OCI-LY7 (cell line): ENCODE data around the genes EPHB1, MSL2 and CLDN18.

- PRO-cap: no peak
- RAMPAGE, long total RNA: no peak
Measured at GRCh38 chr3:133776481-133776808, 29.2 kb upstream of the SRPRB start.

GRCh38 chr3:133933984-133934886, 38.6 kb upstream of the RAB6B start:
- PRO-cap: no peak
- RAMPAGE, long total RNA: no peak

DNA sequence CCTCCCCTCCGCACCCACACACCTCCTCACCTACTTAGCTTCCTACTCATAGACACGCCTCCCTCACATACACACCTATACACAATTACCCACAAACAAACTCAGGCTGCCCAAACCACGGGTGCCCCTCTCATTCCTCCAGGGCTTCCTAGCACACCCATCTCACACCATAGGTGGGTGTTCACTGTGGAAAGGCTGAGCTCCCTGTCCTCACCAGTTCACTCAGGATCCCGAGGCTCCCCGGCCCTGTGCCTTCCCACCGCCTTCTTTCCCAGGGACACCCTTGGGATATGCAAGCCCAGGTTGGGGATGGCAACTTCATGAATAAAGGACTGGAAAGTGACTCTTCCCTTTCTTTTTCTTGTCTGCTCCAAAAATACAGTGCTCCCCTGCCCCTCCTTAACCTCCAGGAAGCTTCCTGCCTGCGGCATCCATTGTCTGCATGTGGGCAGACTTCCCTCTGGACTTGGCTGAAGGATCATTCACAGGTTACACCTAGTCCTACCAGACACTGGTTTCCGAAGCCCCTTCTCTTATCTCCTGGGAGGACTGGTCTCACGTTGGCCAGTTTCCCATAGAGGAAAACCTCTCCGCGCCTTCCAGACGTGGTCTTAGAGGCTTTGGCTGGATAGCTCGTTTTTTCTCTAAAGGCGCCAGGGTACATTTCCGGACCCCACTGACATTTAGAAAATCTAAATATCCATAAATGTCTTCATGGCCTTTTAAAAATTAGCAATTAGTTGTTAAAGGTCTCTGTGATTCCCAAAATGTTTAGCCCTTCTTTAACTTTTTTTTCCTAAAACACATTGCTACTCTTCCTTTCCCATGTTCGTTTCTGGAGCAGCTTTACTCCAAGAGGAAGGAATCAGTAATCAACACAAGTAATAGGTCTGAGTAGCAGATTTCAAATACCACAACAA, 61.3 kb downstream of the SLCO2A1 start:
- PRO-cap: no peak
- RAMPAGE, long total RNA: no peak

- PRO-cap: no peak
- RAMPAGE, long total RNA: no peak
Measured at GRCh38 chr3:134052340-134052657, 22.6 kb upstream of the SLCO2A1 start.

DNA sequence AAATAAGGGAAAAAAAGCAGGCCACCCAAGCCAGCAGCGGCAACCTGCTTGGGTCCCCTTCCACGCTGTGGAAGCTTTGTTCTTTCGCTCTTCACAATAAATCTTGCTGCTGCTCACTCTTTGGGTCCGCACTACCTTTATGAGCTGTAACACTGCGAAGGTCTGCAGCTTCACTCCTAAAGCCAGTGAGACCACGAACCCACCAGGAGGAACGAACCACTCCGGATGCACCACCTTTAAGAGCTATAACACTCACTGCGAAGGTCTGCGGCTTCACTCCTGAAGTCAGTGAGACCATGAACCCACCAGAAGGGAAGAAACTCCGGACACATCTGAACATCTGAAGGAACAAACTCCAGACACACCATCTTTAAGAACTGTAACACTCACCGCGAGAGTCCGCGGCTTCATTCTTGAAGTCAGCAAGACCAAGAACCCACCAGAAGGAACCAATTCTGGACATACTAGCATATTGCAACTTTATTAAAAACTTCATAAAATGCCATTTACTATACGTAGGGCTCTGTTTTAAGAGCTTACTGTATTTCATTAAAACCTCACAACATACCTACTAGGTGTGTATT, 50.5 kb downstream of the RYK start:
- PRO-cap: no peak
- RAMPAGE, long total RNA: no peak

- PRO-cap: no peak
- RAMPAGE, long total RNA: no peak
Measured at GRCh38 chr3:134231722-134232735, 18.6 kb downstream of the RYK start.

DNA sequence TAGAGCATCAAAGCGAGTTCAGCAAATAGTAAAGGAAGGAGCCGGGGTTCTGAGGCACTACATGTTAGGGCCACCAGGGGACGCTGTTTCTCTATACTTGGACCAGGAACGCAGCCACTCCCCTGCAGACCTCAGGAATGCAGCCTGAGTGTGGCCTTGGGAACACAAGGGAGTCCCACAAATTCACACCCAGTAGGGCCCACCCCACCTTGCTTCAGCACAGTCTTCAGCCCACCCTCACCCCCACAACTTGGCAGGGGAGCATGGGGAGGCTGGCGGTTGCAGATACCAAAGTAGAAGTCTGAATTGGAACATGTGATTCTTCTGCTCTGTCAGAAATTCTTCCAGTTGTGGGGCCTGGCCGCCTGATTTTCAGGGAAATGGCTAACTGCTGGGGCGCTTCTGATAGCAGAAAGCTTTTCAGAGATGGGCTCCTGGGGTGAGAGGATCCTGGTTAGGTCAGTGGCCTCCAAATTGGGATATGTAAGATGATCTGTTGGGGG, 57.9 kb upstream of the RYK start:
- PRO-cap: no peak
- RAMPAGE, long total RNA: no peak

DNA sequence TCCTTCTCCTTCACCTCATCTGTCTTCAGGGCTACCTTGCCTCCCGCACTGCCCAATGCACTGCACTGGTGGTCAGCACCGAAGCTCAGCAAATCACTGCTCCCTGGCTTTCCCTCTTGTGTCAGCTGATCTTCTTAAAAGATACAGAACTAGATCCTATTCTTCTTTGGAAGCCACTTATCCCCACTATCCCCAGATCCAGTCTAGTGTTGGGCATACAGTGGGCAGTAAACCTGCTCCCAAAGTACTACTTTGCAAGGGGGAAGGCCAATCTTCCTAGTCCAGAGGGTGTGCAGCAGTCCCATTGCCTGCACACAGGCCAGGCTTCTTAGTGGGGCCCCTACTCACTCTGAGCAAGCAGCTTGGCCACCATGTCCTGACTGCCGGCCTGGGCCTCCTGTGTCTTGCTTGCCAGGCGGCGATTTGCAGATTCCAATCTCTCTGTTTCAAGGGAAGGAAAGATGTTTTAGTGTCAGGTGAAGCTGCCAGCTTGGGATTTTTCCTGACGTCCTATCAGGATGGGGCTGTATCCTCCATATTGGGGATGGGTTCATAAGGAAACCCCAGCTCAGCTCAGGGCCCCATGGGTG, 8.7 kb downstream of the AMOTL2 start:
- PRO-cap: no peak
- RAMPAGE, long total RNA: no peak

DNA sequence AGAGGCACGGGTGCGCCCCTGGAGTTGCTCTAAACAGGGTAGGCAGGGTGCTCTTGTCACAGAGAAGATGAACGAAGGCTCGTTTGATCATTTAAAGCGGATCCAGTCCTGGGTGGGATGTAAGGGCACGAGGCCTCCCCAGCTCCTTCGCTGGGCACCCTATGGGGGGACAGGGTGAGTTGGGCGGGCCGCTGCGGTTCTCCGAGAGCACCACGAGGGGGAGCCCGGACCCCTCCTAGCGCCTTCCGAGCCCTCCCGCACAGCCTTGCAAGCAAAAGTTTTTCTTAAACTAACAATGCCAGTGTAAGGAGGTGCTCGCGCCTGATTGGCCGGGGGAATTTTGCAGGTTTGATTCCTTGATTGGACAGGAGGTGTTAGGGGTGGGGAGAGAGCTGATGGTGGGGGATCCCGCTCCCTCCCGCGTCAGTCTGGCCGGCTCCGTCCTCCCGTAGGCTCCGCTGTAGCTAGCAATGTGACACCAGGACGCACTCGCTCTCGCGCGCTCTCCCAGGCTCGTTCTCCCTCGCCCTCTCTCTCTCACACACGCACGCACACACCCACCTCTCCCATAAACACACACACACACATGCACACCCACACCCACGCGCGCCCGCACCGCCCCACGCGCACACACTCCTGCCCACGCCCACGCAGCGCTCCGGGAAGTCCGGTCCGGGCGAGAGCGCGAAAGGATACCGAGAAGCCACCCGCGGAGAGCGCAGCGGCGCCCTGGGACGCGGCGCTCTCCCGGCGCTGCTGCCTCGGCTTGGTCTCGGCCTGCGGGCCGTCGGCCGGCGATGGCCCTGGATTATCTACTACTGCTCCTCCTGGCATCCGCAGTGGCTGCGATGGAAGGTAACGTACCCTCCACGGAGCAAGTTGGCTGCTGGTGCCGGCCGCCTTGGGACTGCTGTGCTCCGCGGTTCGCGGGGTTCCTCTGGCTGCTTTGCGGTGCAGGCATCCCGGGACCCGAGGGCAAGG, at the start of gene EPHB1:
Gene EPHB1, plus strand, starts transcription at position 426 of the 981 bp plus-strand sequence.
- PRO-cap: no peak
- RAMPAGE, long total RNA: no peak

- PRO-cap: no peak
- RAMPAGE, long total RNA: no peak
Measured at GRCh38 chr3:135030383-135031454, 235.7 kb downstream of the EPHB1 start.

GRCh38 chr3:135143305-135144102, 348.4 kb downstream of the EPHB1 start:
- PRO-cap: no peak
- RAMPAGE, long total RNA: no peak

DNA sequence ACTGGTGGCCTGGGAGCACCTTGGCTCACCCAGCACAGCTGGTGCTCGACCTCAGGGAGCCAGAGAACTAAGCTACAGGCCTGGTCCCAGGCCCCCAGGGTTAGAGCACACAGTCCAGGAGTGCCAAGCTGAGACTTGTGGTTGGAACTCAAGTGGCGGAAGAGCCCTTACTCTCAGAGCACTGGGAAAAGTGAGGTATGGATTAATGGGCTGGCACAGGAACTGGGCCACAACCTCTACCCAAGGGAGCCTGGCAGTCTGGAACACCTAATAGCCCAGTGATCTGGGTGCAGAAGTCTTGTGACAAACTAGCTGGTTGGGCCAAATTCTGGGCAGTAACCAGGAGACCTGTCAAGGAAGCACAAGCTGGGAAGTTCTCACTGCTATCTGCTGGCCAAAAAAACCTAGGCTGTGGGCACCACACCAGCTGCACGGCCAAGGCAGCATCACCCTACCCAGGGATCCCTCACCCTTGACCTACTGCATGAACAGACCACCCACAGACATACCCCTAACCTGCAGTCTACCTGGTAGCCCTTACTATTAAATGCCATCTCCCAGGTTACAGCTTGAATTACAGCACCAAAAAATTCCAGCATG, 79.8 kb downstream of the PPP2R3A start:
- PRO-cap: no peak
- RAMPAGE, long total RNA: no peak

- PRO-cap: no peak
- RAMPAGE, long total RNA: no peak
Measured at GRCh38 chr3:136070679-136071223, 105.2 kb downstream of the PPP2R3A start.

DNA sequence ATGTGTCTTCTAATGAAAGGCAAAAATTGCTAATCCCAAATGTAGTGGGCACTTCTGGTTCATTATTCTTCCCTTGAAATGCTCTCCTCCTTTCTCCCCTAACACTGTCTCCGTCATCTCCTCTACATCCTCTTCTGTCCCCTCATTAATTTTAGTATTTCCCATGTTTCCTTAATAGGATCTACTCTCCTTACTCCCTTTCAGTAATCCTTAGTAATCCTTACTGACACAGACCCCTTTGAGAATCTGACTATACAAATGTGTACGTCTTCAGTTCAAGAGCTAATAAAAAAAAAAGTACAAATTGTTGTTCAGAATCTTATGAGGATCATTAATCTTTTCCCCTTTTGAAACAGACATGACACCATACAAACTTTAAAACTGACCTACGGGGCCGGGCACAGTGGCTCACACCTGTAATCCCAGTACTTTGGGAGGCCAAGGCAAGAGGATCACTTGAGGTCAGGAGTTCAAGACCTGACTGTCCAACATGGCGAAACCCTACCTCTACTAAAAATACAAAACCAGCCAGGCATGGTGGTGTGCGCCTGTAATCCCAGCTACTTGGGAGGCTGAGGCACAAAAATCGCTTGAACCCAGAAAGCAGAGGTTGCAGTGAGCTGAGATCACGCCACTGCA, 23.5 kb downstream of the MSL2 start:
- PRO-cap: no peak
- RAMPAGE, long total RNA: no peak

GRCh38 chr3:136195834-136196684, at the start of gene MSL2:
MSL2 (minus strand) TSS chr3:136196335.
- PRO-cap: bidirectional peak, plus-strand start at chr3:136195991, minus-strand start at chr3:136195744; bidirectional peak, plus-strand start at chr3:136196614, minus-strand start at chr3:136196316
- RAMPAGE, long total RNA: no peak

DNA sequence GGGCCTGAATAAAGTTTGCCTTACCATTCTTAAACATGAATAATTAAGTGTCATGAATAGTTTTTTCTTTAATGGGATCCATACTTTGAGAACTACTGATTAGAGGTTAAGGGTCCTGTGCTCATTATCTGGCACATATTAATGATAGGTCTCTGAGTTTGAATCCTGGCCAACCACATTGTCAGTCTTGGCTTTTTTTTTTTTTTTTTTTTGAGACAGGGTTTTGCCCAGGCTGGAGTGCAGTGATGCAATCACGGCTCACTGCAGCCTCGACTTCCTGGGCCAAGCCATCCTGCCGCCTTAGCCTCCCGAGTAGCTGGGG, 667 bp upstream of the PCCB start:
- PRO-cap: unidirectional peak, plus-strand start at position 261 of the sequence
- RAMPAGE, long total RNA: no peak

- PRO-cap: no peak
- RAMPAGE, long total RNA: no peak
Measured at GRCh38 chr3:136403865-136404862, 154.0 kb downstream of the PCCB start.

DNA sequence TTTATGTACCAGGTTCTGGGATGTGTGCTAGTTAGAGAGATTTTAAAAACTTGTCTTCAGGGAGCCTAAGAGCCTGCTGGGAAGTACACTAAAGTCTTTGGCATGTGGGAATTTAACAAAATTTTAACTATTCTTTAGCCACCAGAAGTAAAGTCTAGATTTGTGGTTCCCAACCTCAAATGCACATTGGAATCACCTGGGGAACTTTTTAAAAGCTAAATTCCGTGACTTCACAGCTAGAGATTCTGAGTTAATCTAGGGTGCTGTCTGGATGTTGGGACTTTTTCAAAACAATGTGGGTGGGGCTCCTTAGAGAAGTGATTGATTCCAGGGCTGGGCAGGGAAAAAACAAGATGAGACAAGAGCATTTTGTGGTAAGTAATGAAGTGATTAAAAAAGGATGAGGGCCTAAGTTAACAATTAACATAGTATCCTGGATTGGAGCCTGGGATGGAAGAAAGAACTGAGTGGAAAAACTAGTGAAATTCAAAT, 3.5 kb downstream of the IL20RB start:
- PRO-cap: no peak
- RAMPAGE, long total RNA: no peak

- PRO-cap: no peak
- RAMPAGE, long total RNA: no peak
Measured at GRCh38 chr3:137509524-137510133, 254.5 kb upstream of the SOX14 start.

DNA sequence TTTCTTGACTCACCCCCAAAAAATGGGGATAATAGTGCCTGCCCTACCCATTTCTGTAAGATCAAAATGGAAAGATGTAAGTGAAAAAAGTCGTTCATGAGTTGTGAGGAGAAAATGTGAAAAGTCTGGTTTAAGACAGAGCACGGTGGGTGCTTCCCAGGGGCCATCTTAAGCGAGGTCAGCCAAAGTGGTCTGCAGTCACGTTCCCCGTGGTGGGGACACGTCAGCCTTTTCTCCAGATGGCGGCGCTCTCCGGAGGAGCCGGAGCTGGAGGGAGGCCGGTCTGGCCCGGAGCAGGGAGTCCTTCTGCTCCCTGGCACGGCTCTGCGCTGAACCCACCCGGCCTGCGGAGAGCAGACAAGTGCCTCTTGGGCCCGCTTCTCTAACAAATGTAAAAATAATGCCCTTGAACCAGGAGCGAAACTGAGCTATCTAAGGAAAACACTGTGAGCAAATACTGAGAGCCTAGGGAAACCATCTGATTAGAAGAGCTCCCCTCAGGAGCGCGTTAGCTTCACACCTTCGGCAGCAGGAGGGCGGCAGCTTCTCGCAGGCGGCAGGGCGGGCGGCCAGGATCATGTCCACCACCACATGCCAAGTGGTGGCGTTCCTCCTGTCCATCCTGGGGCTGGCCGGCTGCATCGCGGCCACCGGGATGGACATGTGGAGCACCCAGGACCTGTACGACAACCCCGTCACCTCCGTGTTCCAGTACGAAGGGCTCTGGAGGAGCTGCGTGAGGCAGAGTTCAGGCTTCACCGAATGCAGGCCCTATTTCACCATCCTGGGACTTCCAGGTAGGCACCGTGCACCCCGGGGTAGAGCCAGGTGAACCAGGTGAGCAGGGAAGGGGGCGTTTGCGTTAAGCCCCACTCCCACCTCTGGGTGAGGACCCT, at the start of gene CLDN18:
Gene CLDN18, plus strand, starts transcription at position 517 of the 896 bp plus-strand sequence.
- PRO-cap: no peak
- RAMPAGE, long total RNA: no peak